Epithelial cell of prostate (primary cell): ENCODE measurements around the genes PPP2R3A, NME9 and FAIM.

DNA sequence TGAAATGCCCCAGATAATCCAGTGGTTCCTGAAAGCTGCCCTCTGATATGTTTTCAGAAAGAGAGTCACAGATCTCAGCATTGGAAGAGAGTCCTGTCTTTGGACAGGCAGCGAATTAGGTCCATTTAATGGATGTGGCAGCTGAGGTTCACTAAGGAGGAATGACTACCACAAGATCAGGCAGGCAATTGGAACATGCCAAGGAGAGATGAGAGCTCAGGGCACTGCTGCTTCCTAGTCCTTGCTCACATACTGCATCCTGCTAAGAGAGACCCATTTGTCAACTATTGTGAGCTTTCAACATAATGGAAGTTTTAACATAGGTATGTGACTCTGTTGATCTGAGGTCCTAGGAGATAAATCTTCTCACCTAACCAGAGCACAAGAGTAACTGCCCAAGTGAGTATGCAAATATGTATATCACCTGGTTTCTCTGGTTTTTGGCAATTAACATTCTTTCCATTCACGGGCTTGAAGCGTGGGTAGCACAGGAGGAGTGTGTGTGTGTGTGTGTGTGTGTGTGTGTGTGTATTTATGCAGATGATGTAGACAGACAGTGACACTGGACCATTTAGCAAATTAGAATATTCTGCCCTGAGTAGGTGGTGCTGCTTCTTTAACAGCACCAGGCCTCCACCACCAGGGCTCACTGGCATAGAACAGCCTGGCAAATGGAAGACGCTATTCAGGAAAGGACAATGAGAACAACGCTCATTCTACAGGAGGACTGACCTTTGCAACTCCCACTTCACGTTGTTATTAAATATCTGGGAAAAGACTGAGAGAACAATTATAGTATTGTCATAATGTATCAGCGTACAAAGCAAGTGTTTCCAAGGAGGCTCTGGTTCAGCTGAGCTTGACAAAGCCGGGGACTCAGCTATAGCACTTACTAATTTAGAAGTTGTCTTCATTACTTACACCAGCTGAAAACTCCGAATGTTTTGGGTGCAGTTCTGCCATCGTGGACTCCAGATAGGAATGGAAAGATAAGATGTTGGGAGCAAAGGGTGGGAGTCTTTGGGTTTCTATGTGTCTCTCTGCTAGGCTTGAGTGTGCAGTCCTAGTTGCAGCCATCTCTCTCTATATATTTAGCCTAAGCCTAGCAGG, 15.1 kb downstream of the EPHB1 start:
- RRBS, result no CpG with 5 or more reads among the region's 10 CpGs

DNA sequence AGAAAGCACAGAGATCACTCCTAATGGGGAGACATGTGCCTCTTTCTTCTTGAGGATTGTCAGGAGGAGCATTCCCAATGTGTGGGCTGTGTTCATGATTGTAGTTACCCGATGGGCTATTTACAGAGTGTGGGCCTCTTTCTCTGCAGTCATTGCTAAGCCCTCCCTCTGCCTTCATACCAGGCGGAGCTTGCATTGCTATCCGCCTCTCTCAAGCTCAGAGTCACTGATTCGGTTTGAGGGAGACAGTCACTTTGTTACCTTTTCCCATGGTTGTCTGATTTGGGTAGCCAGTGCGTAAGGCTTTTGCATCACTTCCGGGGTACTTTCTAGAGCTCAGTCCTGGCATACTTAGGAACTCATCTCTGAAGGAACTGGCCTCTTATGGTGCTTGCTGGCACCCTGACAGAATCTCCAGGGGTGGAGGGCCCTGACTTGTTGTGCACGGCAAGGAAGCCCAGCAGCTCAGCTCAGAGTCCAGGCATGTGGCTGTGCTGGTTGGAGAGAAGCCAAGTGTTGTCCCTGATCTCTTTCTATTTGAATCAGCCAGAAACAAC, 79.7 kb downstream of the EPHB1 start:
- RRBS, result no CpG with 5 or more reads among the region's 7 CpGs

DNA sequence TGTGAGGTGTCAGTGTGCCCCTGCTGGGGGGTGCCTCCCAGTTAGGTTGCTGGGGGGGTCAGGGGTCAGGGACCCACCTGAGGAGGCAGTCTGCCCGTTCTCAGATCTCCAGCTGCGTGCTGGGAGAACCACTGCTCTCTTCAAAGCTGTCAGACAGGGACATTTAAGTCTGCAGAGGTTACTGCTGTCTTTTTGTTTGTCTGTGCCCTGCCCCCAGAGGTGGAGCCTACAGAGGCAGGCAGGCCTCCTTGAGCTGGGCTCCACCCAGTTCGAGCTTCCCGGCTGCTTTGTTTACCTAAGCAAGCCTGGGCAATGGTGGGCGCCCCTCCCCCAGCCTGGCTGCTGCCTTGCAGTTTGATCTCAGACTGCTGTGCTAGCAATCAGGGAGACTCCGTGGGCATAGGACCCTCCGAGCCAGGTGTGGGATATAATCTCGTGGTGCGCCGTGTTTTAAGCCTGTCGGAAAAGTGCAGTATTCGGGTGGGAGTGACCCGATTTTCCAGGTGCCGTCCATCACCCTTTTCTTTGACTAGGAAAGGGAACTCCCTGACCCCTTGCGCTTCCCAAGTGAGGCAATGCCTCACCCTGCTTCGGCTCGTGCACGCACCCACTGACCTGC, 462.5 kb downstream of the EPHB1 start:
- RRBS, result no CpG with 5 or more reads among the region's 18 CpGs

GRCh38 chr3:135908178-135908652, 57.3 kb upstream of the PPP2R3A start:
- RRBS, result no CpG with 5 or more reads among the region's 10 CpGs

- RRBS, result under 1% methylated on average over 21 of the region's 109 CpGs
These were observed at the start of gene PPP2R3A for GRCh38 chr3:135965604-135966832. Gene PPP2R3A, plus strand, starts transcription at chr3:135965728.

GRCh38 chr3:135967851-135968254, 2.3 kb downstream of the PPP2R3A start:
- RRBS, result no CpG with 5 or more reads among the region's 4 CpGs

GRCh38 chr3:136144931-136146090, 50.8 kb downstream of the MSL2 start:
- RRBS, result no CpG with 5 or more reads among the region's 9 CpGs

DNA sequence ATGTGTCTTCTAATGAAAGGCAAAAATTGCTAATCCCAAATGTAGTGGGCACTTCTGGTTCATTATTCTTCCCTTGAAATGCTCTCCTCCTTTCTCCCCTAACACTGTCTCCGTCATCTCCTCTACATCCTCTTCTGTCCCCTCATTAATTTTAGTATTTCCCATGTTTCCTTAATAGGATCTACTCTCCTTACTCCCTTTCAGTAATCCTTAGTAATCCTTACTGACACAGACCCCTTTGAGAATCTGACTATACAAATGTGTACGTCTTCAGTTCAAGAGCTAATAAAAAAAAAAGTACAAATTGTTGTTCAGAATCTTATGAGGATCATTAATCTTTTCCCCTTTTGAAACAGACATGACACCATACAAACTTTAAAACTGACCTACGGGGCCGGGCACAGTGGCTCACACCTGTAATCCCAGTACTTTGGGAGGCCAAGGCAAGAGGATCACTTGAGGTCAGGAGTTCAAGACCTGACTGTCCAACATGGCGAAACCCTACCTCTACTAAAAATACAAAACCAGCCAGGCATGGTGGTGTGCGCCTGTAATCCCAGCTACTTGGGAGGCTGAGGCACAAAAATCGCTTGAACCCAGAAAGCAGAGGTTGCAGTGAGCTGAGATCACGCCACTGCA, 23.5 kb downstream of the MSL2 start:
- RRBS, result no CpG with 5 or more reads among the region's 8 CpGs

DNA sequence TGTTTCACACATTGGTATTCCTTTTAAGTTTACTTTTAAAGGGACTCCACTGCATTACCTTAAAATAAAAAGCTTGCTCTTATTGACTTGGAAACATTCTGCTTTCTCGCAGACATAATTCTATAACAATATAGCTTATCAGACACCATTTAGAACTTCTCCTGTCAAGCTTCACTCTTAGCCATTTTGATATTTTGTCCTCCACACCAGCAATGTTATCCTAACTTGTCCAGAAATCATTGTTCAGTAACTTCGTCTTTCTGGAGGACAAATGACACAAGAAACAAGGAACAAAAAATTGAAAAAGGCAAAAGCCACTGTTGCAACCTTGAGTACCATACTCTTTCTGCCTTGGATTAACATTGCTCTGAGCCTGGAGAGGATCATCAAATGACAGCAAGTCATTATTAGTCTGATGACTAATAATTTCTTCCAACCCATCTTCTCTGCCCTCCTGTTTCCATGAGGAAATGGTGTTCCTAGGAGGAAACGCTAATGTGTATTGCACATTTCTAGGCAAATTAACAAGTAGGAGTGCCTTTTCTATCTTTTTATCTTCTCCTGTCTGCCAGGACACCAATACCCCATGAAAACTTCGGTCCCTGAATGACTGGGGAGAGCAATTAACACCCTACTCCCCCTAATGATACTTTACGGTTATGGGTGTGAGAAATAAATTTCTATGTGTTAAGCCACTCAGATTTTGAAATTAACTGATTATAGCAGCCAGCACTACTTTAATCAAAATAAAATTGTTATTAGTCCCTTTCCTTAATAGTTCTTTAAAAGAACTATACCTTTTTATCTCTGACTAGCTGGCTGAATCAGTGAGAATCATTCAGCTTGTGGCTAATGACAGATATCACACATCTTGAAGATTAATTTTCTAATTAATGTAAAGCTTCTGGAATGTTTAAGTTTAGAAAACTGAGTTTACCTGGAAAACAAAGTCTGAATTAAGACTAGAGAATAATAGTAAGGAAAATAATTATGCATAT, 154.0 kb downstream of the PCCB start:
- RRBS, result no CpG with 5 or more reads among the region's 5 CpGs

DNA sequence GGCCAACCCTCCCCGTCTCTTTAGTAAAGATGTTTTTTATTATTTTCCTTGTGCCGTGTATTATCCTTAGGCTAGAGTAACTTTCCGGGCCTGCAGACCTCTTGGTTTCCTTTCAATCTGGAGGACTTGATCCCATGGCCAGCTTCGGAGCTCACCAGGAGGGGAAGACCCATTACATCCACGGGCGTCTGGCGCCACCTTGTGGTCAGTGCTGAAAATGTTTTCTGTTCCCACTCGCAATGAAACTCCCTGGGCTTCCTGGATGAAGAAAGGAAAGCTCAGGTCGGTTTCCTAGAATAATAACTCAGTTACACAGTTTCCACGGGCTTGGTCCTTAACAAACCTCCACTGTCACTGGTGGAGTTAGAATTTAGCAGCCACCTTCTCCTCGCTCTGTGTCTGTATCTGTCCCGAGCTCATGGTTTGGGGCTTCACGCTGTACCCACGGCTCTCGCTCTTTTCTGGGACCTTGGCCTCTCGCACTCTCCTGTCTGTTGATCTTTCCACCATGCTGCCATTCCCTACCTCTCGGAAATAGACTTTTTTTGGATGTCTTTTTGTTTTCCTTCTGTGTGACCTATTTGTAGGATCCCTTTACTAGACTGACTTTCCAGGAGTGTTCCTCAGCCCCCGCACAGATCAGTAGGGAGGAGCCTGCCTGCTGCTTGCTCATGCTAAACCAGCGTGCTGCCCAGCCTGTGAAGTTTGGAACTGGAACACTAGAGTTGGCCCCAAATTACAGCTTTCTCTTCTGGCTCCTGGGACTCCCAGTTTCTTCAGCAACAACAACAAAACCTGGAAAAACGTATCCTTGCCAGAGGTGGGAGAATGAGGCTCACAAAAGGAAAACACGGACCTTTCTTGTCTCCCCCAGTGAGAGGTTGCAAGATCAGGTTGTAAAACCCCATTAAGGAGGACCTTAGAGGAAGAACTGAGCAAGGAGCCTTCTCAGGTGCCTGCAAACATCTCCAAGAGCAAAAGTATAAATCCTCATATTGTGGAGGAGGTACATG, 56.4 kb downstream of the IL20RB start:
- RRBS, result no CpG with 5 or more reads among the region's 21 CpGs

- RRBS, result no CpG with 5 or more reads among the region's 6 CpGs
These were observed 21.9 kb downstream of the CLDN18 start for GRCh38 chr3:138031737-138032417.

DNA sequence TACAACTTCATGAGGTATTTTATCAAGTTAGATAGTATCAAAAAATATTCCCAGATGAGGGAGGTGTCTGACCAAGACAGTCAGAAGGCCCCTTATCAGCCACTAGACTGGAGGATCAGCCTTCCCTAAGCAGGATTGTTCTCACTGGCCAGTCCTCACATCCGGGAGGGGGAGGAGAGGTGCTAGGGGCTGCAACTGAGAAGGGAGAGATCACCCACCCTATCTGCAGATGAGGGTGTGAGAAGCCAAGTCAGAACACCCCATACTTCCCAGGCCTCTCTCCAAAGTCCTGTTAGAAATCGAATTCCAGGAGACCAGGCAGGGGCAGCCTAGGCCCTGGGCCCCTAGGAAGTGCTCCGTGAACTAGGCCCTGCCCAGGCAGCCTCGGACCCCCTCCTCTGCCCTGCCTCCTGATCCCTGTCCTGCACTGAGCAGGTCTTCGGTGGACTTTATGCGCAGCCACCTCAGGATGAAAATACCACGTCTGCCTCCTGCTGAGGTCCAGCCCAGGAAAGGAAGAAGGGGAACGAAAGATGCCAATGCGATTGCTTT, 980 bp downstream of the DZIP1L start:
- RRBS, result no CpG with 5 or more reads among the region's 9 CpGs

- RRBS, result no CpG with 5 or more reads among the region's 8 CpGs
These were observed 12.8 kb downstream of the DBR1 start for GRCh38 chr3:138161752-138162469.

- RRBS, result under 1% methylated on average over 14 of the region's 68 CpGs
These were observed at the start of gene NME9 for GRCh38 chr3:138329114-138330208. Gene NME9, minus strand, starts transcription at chr3:138329851.

DNA sequence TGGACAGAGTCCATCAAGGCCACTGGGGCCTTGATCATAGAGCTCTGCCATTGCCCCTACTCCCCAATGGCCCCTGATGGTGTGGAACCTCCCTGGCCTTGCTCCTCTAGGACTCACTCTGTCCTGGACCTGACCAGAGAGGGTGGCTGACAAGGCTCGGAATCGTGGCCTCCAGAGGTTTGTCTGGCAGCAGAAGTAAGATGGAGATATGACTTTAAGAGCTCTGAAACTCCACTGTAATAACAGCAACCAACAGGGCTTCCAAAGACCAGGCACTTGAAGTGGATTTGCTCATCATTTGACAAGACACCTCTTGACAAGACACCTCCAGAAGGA, 1.2 kb downstream of the MRAS start:
- RRBS, result no CpG with 5 or more reads among the region's 2 CpGs

DNA sequence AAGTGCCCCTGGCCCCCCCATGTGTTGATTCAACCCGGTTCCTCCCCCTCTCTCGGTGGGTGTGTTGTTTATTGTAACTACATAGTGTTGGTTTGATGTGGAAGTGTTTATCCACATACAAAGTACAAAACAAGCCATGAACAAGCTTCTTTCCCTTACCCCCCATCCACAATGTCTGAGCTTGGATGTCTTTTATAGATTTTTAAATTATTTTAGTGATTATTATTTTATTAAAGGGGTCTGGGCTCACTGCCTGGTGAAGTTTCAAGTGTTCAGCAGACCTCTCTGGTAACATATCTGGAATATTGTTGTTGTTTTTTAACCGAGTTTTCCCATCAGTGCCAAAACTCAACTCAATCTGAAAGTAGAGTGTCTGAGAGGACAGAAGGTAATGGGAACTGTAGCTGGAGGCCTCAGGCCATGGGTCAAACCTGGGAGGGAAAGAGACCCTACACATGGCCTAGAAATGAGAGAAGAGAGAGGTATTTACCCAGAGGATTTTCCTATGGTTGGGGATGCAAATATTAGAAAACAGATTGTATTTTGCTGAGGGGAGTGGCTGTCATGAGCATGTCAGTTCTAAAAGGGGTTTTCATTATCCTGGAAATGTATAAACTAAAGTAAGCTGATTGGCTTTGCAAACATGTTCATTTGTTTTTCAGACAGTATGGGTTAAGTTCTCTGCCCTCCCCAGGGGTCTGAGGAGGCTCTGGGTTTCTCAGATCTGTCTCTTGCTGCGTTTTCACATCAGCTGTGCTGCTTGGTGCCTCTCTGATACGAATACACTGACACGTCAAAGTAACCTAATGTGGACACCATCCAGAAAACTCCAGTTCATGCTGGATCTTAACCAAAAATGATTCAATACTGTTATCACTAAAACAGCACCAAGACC, 31.7 kb upstream of the ESYT3 start:
- RRBS, result no CpG with 5 or more reads among the region's 6 CpGs

DNA sequence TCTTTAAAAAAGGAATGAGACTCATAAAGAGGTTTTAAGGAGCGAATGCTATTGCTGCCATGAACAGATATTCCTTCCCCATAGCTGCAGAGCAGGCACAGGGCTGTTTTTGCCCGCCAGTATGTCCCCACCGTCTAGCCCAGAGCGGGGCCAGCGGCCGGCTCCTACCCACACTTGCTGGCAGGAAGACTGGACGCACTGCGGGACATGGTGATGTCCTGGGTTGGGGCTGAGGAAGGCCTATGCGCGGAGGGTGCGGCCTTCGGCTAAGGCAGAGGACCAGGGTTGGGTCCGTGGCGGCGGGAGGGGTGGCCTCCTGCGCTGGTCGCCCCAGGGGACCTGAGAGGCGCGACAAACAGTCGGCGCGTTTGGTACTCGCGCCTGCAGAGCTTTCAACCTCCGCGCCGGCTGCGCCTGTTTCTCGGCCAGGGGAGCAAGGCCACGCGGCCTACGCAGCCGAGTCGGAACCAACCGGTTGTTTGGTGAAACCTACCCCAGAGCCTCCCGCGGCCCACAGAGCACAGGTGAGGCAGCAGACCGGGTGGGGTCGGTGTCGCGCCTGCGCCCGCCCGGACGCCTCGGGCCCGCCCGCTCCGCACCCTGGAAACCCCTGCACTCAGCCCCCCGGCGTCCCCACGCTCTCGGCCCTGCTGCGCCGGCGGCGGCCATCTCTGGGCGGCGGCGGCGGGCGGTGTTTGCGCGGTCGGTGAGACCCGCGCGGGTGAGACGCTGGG, at the start of gene FAIM:
Gene FAIM, plus strand, starts transcription at position 358 of the 734 bp plus-strand sequence.
- RRBS, result 1% methylated on average over 31 of the region's 69 CpGs

DNA sequence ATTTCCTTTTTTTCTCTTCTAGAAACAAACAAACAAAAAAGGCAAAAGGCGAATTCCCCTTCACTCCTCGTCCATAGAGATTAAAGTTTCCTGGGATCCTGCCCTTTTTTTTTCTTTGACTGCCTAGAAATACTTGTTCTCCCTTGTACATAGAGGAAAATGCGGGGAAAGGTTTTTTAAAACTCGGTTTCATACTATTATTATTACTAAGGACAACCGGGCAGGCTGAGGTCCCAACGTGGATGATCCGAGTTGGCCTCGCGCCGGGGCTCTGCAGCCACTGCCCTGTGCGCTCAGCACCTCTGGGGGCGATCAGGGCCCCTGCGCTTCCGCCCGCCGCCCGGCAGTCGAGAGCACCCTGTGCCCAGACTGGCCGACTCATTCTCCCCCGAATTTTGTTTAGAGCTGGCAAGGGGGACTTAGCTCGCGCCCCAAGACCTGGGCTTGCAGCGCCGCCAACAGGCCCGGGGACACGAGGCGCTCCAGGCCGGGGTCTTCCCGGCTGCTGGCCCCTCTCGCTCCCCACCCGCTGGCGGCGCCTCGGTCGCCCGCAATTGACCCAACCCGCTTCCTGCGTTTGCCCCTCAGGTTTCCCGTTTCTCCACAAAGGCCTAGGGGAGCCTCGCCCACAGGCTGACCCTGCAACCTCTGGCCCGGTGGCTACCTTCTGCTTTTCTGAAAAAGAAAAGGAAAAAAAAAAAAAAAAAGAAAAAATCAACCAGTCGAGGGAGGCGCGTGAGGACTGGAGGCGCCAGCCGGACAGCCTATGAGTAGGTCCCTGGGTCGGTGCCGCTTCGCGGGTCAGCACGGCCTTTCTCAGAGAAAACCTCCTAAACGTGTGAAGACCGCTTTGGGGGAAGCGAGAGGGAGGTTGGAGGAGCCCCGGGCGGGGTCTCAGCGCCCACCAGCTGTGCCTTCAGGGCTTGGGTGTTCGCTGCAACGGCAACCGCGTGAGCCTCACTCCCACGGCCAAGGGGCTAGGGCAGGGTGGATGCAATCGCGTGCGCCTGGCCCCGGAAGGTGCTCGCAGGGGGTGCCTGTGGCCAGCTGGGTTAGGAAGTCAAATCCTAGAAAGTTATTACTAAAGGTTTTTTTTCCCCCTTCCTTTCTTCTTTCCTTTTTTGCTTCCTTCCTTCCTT, 7.3 kb downstream of the FOXL2 start:
- RRBS, result 21% methylated on average over 19 of the region's 67 CpGs

- RRBS, result no CpG with 5 or more reads among the region's 17 CpGs
These were observed 3.2 kb downstream of the FOXL2 start for GRCh38 chr3:138943588-138944236.

DNA sequence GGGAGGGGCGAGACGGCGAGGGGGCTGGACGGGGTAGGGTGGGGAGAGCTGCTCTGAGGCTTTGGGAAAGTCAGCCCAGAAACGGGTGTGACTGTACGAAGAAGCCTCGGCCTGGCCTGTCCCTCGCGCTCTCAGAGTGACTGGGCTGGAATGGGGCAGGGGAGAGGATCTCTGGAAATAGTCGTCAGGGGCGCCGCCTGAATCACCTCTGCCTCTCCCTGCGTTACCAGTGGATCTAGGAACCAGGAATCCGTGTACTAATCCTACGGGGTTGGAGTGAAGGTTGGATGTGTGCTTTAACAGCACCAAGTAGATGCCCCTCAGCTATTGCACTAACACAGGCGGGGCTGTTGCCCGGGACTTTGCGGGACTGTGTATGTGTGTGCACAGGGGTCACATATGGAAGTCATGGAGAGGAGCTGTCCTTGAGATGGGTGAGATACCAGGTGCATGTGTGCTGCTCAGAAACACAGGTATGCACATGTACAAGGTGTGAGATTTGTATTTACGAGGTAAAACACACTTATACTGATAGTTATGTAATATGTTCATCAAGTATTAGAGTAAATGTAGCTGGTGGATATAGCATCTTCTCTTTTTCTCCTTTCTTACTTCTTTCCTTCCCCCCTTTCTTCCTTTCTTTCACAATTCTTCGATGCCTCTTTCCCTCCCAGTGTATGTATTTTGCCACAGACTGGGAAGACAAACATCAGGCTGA, 677 bp downstream of the FOXL2NB start:
- RRBS, result no CpG with 5 or more reads among the region's 20 CpGs